AG09309 (cell line): ENCODE measurements around a stretch of chr22.

- RRBS = no CpG with 5 or more reads among the region's 7 CpGs
Observed at GRCh38 chr22:44735911-44736171, 16.5 kb upstream of the ARHGAP8 start.

GRCh38 chr22:44931065-44931616 is 78.7 kb downstream of the PHF21B start:
- RRBS = no CpG with 5 or more reads among the region's 26 CpGs

- RRBS = no CpG with 5 or more reads among the region's 3 CpGs
Observed at GRCh38 chr22:45154090-45154551, 9.6 kb upstream of the NUP50 start.

DNA sequence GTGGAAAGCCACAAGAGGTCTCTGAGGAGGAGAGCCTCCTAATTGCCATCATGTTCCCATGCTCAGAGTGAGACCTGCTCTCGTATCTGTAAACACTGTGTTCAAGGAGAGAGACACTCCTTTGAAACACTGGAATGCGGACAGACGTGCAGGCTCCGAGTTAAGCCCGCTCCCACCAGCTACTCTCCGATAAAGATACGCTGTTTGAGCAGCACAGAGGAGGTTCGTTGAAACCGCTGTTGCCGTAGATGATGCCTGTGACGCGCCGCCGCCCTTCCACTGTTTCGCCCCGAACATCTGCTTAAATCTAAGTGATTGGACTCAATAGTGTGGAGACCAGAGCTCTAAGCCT is 25.1 kb downstream of the NUP50 start:
- RRBS = no CpG with 5 or more reads among the region's 16 CpGs

DNA sequence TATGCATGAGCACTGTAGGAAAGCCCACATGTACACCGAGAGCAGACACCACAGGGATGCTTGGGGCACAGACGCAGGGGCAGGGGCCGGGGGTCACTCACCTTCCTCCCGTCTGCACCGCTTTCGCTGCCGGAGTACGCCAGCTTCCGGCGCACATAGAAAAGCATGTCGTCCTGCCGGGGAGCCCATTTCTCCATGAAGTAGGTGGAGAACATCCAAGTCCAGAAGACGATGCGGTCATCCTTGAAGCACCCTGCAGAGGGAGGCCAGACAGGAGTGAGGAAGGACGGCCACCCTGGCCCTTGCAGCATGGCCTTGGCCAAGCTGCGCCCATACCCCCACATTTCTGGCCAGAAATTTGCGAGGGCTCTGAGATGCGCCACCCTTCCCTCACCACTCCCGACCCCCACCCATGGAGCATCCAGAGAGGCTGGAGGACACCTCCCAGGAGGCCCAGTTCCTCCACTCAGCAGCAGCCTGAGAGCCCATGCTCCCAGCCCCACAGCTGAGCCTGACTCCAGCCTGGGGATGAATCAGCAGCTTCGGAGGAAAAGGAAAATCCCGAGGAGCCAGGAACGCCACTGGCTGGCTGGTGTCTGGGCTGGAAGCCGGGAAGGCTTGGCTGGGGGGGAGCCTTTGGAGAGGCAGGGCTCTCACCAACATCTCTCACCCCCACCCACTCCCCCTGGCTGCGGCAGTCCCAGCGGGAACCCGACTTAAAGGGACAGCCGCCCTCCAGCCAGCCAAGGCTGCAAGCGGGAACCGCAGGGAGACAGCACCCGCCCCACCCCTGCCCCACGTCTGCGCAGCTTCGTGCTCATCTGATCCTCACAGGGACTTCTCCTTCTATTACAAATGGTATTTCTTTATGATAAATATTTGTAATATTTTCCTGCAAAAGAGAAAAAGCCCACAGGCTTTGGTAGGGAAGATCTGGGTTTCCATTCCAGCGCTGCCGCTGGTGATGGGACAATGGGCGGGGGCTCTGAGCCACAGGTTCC is 28.5 kb downstream of the KIAA0930 start:
- RRBS = 20% methylated on average over 2 of the region's 36 CpGs

- RRBS = no CpG with 5 or more reads among the region's 18 CpGs
Observed at GRCh38 chr22:45216398-45216996, 24.2 kb downstream of the KIAA0930 start.

- RRBS = no CpG with 5 or more reads among the region's 7 CpGs
Observed at GRCh38 chr22:45262300-45262684, 21.6 kb upstream of the KIAA0930 start.

DNA sequence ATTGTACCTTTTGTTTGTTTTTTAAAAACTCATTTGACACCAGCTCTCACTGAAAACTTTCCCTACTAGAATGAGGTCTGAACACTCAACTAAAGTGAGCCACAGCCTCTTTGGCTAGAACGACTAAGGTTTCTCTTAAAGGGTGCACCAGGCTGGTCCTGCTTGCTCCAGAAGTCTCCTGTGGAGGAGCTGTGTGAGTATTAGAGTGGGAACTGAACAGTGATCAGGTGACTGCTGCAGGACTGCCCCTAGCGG is 34.5 kb downstream of the FAM118A start:
- RRBS = no CpG with 5 or more reads among the region's 2 CpGs

GRCh38 chr22:45533593-45534096 is 31.0 kb downstream of the FBLN1 start:
- RRBS = no CpG with 5 or more reads among the region's 22 CpGs

DNA sequence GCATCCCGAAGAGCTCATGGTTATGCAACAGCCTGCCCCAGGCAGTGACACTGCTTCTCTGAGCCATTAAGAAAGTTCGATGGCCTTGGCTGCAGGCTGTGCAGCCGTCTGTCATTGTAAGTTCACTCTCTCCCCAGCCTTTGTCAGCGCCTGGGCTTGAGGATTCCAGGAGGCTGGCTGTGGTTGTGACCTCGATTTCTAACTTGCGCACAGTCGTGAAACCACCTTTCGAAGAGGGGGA is 48.9 kb downstream of the FBLN1 start:
- RRBS = no CpG with 5 or more reads among the region's 8 CpGs

GRCh38 chr22:45555035-45555527 is 52.4 kb downstream of the FBLN1 start:
- RRBS = no CpG with 5 or more reads among the region's 14 CpGs

DNA sequence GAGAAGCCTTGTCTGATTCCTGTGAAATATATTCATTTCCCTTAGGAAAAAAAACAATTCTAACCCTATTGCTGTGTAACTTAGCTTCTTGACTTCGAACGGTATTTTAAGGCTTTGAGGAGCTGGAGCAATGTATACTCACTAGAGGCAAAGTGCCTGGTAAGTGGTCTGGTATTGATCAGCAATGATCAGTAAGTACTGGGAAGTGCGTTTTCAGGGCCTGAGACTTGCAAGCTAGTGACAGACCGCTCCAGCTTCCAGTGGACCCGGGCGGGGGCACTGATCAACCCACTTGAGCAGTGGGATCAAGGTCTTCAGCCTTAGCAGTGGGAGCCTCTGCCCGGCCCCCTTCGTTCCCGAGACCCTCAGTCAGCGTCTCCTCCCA is 656 bp upstream of the ATXN10 start:
- RRBS = 28% methylated on average over 3 of the region's 10 CpGs

DNA sequence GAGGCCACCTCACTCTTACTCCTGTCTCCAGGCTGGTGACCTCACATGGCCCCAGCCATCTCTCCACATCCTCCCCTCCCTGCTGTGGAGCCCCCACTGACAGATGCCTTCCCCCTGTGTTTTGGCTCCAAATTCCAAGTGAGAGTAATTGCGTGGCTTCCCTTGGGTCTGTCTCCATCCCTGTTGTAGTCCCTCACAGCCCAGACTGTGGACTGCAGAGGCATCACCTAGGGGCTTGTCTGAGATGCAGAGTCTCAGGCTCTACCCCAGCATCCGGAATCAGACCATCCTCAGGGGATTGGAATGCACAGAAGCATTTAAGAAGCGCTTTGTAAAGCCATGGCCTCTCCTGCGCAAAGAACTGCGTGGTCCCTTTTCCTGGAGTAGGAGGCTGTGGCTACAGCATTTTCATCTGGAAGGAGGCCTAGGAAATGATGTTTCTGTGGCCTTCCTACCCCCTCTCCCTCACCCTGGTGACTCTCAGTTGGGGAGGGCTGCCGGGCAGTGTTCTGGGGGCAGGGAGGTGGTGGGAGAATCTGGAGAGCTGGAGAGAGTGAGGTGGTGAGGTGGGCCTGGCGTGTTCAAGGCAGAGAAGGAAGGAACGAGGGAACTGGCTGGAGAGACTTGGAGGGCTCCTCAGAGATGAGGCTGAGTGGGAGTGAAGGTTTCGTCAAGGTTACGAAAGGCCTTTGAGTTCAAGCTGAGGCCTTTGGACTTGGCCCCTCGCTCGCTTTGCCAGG is 91.2 kb downstream of the ATXN10 start:
- RRBS = no CpG with 5 or more reads among the region's 12 CpGs

DNA sequence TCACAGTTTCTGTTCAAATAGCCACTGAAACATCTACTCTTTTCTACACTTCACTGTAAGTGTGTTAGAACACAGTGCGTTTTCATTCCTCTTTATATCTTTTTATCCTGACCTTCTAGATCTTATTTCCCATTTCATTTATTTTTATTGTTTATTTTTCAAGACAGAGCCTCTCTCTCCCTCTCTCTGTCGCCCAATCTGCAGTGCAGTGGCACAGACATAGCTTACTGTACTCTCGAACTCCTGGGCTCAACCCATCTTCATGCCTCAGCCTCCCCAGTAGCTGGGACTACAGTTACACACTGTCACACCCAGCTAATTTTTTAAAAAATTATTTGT is 119.0 kb downstream of the ATXN10 start:
- RRBS = no CpG with 5 or more reads among the region's 3 CpGs

DNA sequence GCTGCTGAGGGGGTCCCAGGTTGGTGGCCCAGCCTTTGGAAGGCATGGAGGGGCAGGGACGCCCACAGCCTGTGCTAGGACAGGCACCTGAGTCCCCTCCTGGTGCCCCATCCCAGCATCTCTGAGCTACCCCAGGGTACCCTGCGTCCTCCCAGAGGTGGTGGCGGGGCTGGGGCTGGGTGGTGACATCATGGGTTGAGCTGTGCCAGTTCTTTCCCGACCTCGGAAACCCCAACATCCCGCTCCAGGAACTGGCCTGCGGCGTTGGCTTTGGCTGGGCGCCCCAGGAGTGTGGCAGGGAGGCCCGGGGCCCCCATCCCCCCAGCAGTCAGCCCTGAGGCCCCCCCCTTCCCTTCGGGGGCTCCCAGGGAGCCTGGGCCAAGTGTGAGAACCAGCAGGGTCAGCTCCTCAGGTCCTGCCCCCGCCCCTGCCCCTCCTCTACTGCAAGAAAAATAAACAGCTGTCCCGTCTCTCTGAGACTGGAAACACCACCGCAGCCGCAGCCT is 73.7 kb downstream of the WNT7B start:
- RRBS = no CpG with 5 or more reads among the region's 15 CpGs

DNA sequence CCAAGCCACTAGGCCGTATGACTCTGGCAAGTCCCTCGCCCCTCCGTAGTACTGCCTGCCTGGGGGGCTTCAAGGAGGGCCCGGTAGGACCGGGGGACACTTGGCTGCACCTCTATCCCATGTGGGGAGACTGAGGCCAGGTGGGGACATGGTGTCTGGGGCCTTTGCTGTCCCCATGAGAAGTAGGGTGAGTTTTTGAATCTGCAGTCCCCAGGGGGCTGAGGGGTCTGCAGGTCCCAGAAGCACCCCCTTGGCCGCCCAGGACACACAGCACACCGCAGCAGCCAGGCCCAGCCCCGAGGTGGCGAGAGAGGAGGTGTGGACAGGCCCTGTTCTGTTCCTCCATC is 18.2 kb upstream of the WNT7B start:
- RRBS = no CpG with 5 or more reads among the region's 9 CpGs

- RRBS = 15% methylated on average over 18 of the region's 32 CpGs
Observed at GRCh38 chr22:46007717-46008441, 30.9 kb upstream of the WNT7B start.

- RRBS = no CpG with 5 or more reads among the region's 9 CpGs
Observed at GRCh38 chr22:46033694-46034251, 56.8 kb upstream of the WNT7B start.

- RRBS = 1% methylated on average over 2 of the region's 29 CpGs
Observed at GRCh38 chr22:46035595-46035904, 58.6 kb upstream of the WNT7B start.